AG04450 (cell line): Measurements from ENCODE around the genes PSMD14 and FIGN.

DNA sequence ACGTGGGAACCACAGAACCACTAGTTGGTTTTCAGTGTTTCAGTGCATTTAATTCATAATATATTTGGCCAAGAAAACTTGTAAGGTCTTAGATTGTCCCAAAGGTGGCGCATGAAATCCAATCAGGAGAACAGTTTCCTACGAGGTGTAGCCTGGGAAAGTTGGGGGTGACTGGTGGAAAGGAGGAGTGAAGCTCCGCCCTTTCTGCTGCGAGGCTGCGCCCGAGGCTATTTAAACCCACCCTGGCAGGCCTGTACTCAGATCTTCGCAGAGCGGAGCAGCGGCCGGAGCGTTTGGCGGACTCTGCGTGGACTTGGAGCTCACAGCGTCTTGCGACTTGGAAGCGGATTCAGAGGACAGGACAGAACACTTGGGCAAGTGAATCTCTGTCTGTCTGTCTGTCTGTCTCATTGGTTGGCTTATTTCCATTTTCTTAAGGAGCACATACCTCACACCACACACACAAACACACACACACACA, 27.2 kb upstream of the PSMD14 start:
- CAGE, long polyA plus RNA, result no peak
- RRBS, result no CpG with 5 or more reads among the region's 17 CpGs

DNA sequence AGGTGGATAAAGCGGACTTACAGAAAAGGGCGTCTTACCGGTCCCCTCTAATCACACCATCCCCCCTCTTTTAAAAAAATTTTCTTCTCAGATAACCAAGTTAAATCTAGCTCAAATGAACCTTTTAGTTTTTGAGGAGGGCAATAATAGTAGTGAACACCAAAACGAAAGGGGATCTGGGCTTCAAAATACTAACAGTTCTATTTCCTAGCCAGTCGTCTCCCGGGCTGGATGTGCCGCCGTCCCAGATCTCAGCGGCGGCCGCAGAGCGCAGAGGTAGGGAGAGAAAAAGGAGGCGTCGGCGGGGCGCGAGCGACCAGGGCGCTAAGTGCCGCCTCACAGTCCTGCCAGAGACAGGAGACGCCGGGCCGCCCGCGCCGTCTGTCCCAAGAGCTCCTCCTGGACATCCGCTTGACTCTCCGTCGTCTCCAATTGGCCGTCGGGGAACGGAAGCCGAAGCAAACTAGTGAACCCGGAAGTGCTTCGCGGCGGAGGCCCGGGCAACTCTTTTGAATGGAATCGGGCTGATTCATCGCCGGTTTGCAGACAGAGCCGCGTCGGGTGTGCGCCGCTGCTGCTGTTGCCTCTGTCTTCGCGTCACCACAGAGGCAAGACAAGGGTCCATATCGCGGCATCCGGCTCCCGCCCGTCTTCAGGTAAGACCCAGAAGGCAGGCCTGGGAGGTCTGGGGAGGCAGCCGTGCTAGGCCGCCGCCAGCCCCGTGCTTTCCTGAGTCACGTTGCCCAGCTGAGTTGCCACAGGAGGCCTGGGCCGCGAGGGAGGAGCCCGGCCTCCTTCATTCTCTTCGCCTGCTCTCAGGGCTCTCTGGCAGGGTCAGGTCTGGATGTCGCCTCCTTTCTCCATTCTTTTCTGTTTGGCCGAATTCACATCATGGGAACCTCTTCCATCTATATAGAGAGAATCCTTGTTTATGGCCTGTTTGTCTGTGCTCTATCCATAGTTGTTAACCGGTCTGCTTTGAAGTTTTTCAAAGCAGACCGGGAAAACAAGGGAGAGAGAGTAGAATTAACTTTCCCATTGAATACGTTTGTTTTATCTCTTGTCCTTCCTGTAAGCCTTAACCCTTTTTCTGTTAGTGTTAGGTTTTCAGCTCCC, at the start of gene PSMD14:
Gene PSMD14 (plus strand): TSS at position 477 of the 1,116 bp plus-strand sequence.
- CAGE, long polyA plus RNA, result start-site peak on the plus strand centred at position 530 of the sequence, 148 bp wide, 1,212 and 623 reads in 2 replicates
- RRBS, result under 1% methylated on average over 18 of the region's 67 CpGs

- CAGE, long polyA plus RNA, result no peak
- RRBS, result no CpG with 5 or more reads among the region's 3 CpGs
Measured at GRCh38 chr2:161741272-161741471, 117.0 kb downstream of the SLC4A10 start.

- CAGE, long polyA plus RNA, result no peak
- RRBS, result no CpG with 5 or more reads among the region's 4 CpGs
Measured at GRCh38 chr2:162022113-162022894, 51.7 kb downstream of the DPP4 start.

DNA sequence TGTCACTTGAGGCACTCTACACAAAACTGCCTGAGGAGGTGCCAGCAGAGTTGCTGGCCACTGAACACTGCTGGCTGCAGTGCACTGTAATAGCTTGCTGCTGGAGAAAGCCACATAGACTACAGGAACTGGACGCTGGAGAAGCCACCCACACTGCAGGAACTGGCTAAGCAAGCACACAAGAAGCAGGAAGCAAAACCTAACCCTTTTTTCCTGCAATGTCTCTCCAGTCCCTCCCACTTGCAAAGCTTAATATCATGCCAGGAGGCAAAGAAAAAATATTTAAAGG, 18.4 kb upstream of the FAP start:
- CAGE, long polyA plus RNA, result no peak
- RRBS, result no CpG with 5 or more reads among the region's 1 CpG

DNA sequence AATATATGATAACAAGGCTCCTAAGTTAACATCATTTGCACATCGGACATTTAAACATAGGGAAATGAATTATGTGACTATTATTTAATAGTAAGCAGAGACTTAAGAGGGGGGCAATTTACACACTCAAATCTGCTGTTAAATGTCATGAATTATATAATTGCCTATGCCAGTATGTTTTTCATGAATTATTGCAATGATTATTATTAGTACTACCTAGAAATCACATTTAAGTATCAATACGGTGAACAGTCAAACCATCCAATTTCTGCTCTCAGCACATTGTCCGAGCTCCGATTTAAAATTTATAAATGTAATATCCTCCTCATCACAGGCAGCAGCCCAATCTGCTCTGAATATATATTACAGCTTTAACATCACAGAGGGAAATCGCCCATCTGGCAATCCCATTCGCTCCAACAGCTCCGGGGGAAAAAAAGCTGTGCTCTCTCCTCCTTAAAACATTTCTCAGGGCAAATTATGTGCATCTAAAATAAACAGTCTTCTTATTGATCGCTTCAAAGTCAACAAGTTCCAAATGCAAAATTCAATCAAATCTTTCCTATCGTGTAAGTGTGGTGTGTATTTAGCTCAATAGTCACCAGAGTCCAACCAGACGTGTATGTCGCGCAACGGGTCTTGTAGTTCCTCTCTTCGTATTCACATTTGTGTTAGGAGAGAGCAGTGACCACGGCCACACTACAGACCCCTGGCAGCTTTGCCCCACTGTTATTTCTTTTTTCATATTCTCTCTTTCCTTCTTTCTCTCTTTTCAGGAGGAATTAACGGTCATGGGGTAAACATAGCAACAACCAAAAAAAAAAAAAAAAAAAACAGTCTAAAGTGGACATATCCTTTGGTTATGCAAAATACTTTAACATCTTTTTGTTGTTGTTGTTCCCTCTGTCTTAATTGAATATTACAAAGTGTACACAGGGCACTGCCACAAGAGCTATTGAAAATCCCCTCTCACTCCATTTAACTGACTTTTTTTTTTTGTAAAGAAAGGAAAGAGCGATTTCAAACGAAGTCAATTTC, 2.4 kb downstream of the FIGN start:
- CAGE, long polyA plus RNA, result no peak
- RRBS, result no CpG with 5 or more reads among the region's 18 CpGs

DNA sequence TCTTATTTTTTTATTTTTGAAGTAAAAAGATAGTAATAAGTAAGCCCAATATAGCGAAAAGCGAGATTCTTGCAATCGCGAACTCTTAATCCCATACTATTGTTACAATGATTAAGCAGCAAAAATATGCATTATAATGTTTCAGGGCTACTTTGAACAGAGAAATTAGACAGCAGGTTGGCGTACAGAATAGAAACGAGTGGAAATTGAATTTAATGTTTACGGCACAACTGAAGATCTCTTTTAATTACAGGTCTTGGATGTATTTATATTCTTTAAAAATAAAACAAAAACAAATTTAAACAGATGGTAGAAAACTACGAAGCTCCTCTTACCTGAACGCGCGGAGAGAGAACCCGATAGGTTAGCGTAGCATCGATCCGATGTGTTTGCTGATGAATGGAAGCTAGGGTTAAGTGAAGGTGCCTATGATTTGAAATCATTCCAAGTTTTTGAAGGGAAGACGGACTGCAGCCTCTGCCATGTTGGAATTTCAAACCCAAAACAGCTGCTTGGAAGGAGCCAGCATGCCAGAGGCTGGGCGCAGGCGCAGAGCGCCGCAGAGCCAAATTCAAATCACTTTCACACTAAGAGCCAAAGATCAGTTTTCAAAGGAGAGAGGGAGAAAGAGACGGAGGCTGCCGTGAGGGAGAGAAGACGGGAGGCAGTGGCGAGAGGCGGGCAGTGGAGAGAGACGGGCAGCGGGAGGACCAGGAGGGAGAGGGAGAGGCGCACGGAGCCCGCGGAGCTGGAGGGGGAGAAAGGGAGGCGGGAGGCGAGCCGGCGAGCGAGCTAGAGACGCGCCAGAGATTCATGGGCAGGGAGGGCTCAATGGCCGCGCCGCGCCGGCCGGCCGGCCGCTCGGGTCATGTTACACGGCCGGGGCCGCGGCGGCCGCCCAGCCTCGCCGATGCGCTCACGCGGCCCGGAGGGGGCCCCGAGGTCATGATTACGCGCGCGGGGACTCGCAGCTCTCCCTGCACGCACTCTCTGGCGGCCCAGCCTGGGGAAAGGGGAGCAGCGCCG, at the start of gene FIGN:
Gene FIGN (minus strand): TSS at position 506 of the 1,026 bp plus-strand sequence.
- CAGE, long polyA plus RNA, result no peak
- RRBS, result 2% methylated on average over 21 of the region's 69 CpGs

GRCh38 chr2:164754132-164755212, 87.2 kb downstream of the COBLL1 start:
- CAGE, long polyA plus RNA, result no peak
- RRBS, result no CpG with 5 or more reads among the region's 11 CpGs

DNA sequence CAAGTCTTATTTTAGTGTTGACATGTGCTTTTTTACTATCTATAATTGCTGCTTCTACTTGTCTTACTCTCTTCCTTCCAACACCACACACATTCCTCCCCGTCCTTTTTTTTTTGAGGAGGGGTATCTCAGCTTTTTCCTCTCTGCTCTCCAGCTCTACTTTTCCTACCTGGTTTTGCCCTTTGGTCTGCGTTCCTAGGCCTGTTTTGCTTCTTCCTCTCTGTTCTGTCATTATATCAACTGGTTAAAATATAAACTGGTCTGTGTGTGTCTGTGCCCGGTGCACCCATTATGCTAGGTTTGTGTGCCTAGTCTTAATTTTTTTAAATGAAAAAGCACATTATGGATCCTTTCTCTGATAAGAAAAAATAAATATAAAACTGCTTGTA, 17.6 kb downstream of the SLC38A11 start:
- CAGE, long polyA plus RNA, result no peak
- RRBS, result no CpG with 5 or more reads among the region's 3 CpGs

GRCh38 chr2:165904579-165904968, 49.0 kb downstream of the TTC21B start:
- CAGE, long polyA plus RNA, result no peak

DNA sequence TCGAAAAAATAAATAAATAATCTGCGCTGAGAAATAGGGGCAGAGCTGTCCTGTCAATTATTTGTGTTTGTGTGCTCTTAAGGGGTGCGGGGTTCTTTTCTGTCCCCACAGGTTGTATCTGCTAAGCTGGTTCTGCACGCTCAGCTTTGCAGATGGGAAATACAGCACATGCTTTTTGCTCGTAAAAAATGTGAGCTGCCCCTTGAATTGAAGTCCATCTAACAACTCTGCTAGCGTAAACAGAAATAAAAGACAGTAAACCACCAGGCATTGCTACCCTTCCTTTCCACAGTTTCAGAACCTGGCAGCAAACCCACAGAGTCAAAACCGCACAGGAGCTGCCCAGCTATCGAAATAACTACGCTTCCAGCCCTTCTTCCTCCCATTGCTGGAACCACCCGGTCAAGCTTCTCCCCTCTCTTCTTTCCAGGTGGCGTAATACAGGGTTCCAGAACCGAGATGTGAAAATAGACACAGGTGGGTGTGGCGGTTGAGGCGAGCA, 562 bp downstream of the SCN9A start:
- CAGE, long polyA plus RNA, result no peak
- RRBS, result no CpG with 5 or more reads among the region's 14 CpGs

GRCh38 chr2:166388324-166388963, 12.7 kb upstream of the SCN9A start:
- CAGE, long polyA plus RNA, result no peak
- RRBS, result no CpG with 5 or more reads among the region's 3 CpGs

- CAGE, long polyA plus RNA, result no peak
Measured at GRCh38 chr2:167375641-167375903, 82.8 kb downstream of the B3GALT1 start.

DNA sequence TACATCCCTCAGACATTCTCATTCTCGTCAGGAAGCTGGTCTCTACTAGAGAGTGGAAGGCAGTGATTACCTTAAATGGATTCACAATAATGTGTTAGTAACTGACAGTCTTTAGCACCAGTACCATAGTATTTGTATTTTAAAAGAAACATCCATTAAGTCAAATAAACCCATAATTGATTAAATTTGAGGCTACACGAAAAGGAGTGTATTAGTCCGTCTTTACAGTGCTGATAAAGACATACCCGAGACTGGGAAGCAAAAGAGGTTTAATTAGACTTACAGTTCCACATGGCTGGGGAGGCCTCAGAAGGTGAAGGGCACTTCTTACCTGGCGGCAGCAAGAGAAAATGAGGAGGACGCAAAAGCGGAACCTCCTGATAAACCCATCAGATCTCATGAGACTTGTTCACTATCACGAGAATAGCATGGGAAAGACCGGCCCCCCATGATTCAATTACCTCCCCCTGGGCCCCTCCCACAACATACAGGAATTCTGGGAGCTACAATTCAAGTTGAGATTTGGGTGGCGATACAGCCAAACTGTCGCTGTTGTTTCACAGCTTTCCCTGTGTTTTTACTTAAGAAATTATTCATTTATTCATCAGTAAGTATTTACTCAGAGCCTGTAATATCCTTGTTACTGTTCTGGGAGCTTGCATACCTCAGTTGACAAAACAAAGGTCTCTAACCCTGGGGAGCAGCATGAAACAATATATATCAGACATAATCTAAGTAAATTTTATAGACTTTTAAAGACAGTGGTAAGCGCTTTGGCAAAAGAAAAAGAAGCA, 306.4 kb downstream of the STK39 start:
- CAGE, long polyA plus RNA, result no peak
- RRBS, result no CpG with 5 or more reads among the region's 12 CpGs

DNA sequence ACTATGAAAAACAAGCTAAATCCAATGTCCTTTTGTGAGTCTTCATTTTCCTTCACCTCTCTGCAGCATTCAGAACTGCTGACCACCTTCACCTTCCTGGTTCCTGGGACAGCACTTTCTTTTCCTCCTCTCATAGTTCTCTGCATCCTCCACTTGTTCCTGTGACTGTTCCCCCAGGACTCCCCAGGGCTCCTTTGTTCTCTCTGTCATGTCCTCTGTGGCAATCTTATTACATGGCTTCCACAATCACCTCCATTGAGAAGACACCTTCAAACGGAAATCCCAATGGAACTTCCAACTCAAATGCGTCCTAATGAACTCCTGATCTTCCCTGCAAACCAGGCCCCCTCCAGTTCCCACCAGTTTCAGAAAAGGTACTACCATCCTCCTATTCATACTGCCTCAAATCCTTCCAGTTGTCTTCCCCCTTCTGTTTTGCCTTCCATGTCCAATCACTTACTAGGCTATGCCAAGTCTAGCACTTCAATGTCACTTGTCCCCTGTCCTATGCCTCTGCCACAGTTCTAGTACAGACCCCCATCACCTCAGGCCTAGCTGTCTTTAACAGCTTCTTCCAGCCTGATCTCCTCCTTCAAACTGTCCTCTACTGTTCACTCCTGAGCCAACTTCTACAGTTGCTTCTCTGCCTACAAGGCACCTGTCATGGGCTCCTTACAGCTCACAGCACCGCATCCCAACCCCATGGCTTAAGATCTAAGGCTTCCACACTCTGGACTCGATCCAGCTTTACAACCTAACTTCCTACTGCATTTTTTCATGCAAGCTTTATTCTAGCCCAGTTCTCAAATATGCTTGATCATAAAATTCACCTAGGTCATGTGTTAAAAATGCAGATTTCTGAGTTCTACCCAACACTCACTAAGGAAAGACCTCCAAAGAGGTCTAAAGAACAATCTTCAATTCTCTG, 152.6 kb downstream of the STK39 start:
- CAGE, long polyA plus RNA, result no peak
- RRBS, result no CpG with 5 or more reads among the region's 4 CpGs

DNA sequence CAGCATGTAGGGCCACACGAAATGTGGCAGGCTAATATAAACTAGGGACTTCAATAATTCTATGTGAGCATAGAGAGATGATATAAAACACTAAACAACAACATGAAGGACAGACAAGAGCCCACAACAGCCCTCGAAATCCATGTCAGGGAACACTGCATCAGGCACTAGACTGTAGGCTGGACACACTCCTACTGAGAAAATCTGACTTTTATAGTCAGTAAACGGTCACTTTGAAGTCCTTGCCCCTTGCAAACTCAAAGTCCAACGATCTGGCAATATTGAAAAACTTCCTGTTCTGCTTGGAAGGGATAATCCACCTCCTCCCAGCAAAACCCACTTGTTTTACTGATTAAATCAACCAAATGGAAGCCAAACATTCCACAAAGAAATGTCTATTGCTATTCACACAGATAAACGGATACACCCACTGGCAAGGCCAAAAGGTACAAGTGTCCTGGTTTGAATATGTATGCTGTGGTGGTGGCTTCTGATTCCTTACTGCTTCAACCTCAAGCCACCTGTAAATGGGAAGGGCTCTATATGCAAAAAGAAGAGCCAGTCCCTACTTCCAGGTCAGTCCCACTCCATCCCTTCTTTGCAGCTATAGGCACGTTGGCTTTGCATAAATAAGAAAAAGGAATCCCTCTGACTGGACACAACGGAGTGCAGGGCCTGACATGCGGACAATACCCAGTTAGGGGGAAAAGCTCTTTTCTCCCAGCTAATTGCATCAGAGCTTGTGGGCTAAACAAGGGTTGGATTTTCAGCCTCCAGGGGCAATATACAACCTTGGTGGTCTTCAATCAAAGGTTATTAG, 56.6 kb downstream of the STK39 start:
- CAGE, long polyA plus RNA, result no peak
- RRBS, result no CpG with 5 or more reads among the region's 8 CpGs

DNA sequence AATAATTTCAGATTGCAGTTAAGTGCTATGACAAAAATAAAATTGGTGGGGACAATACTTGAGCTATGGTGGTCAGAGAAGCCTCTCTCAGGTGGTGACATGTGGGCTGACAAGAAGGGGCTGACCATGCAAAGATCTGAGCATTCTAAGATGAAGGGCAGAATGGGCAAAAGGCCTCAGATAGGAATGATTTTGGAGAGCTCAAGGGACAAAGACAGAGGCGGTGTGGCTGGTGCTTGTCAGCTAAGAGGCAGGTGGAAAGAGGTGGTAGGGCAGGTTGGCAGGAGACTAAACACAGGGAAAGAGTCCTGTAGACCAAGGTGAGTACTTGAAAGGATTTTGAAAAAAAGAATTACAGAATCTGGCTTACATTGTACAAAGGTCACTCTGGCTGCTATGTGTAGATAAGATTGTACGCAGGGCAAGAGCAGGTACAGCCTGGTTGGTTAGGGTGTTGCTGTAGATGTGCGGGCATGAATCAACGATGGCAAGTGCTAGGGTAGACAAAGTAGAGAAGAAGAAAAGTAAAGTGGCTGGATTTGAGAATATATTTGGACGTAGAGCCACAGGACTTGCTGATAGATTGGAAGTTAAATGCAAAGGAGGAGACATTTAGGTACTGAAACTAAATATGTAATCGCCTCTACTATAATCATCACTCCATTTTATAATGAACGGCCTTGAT, 50.6 kb downstream of the STK39 start:
- CAGE, long polyA plus RNA, result no peak
- RRBS, result no CpG with 5 or more reads among the region's 7 CpGs

GRCh38 chr2:168524874-168525133, 68.7 kb downstream of the CERS6 start:
- CAGE, long polyA plus RNA, result no peak

DNA sequence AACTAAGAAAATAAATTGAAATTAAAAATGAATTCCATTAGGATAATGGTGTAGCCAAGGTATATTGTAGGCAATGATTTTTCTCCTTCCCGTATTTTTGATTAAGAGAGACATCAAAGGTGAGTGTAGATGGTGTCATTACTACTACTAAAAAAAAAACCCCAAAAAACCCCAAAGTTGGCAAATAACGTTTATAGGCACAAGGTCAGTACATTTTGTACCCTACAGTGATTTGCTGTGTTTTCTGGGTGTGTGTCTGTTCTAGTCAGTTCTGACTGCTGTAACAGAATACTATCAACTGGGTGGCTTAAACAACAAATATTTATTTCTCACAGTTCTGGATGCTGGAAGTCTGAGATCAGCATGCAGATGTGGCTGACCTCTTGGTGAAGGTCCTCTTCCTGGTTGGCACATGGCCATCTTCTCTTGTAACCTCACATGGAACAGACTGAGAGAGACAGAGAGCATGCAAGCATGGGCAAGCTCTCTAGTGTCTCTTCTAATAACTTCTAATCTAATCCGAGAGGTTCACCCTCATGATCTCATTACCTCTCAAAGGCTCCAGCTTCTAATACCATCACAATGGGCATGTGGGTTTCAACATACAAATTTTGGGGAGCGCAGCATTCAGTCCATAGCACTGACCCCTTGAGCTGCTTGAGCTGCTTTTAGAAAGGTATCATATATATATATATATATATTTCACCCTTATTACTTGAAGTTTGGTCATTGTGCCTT, 103.2 kb downstream of the CERS6 start:
- CAGE, long polyA plus RNA, result no peak
- RRBS, result no CpG with 5 or more reads among the region's 4 CpGs

GRCh38 chr2:168642528-168643126, 159.8 kb upstream of the NOSTRIN start:
- CAGE, long polyA plus RNA, result no peak
- RRBS, result no CpG with 5 or more reads among the region's 6 CpGs